A172 (cell line): Measurements from ENCODE around the genes CHEK2 and CCDC117.

DNA sequence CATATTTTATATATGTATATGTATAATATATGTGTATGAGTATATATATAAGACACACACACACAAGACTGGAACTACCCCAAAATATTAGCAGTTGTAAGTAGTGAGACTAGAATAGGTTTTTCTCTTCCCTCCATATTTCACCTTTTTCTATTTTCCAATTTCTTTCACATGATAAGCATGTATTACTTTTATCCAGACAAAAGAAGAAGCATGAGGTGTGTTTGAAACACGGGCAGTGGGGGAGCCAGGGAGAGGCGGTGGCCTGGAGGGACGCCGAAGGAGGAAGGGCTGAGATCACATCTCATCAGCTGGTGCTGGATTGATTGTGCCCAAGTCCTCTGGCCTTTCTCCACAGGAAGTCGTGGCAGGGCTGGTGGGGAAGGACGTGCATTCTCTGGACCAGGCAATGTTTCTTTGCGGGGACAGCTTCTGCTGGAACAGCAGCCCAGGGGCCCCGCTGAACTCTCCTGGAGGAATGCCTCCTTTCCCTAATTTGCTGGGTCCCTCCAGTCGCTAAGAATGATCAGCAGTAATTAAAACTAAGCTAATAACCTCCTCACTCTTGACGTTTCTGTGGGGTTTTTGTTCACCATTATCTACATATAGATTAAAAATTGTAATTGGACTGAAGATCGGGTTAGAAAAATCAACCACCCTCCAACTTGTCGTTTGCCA, 118.5 kb downstream of the CRYBA4 start:
- RAMPAGE, long total RNA = no peak

- RAMPAGE, long total RNA = no peak
These were observed 143.0 kb downstream of the CRYBA4 start for GRCh38 chr22:26764819-26765188.

DNA sequence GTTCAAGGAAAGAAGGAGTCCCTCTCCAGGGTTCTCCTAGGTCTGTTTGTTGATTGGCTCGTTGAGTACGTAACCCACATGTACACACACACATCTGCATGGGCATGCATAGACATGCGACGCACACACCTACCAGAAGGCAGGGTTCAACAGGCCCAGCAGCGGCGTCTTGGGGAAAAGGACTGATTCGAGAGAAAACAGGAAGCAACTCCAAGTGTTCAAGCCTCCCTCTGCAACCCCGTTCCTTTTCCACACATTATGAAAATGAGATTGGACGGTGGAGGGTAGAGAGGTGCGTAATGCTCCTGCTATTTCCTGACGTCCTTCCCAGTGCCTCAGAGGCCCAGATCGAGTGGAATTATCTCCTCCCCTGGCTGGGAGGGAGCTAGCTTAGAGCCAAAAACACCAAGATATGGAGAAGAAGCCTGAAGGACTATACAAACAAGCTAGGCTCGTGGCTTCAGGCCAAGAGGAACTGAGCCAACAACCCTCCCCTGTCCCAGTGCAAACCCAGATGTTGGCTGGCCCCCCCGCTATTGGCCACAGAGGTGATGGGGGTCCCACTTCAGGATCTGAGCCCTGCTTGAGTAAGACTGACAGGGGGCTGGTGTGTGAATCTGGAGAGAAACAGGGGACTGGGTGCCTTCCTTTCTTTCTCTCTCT, 289.2 kb downstream of the MN1 start:
- RAMPAGE, long total RNA = no peak

DNA sequence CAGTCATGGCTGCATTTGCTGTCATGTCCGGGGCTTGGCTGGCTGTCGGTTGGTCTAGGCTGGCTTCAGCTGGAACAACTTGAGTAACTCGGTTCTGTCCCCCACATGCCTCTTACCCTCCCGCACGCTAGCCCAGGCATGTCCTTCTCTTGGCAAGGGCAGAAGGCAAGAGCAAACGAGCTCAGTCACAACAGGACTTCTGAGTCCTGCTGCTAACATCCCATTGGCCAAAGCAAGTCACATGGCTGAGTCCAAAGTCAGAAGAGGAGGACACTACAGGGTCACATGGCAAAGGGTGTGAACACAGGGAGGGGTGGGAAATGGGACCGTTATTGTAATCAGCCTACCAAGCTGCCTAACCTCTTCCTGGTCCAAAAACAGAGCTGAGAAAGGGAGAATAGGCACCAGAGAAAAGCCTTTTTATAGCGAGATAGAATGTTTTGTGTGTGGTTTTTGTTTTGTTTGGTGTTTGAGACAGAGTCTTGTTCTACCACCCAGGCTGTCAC, 81.9 kb downstream of the MN1 start:
- RAMPAGE, long total RNA = no peak

DNA sequence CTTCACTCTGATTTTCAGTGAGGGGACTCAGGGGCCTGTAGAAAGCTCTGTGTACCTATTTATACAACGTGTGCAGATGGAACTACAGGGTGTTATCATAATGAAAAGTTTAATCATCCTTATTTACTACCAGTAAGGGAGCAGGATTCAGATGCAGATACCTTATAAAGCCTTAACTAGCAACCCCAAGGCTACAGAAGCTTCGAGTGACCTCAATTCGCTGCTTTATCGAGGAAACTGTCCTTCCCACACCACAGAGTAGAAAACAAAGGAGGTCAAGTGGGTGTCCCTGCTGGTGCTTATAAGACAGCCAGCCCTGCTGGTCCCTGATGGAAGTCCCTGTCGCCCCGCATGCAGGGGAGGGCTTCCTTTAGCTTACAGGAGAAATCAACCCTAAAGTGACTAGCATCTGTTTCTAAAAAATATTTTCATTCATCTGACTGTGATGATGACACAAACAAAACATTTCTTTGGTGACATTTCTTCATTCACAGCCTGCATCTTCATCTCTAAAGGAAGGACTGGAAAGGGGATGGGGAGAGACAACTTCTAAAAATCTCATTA, 7.3 kb downstream of the MN1 start:
- RAMPAGE, long total RNA = no peak

- RAMPAGE, long total RNA = no peak
These were observed 1.9 kb downstream of the MN1 start for GRCh38 chr22:27799630-27800158.

GRCh38 chr22:27801274-27801671, 283 bp downstream of the MN1 start:
- RAMPAGE, long total RNA = no peak

DNA sequence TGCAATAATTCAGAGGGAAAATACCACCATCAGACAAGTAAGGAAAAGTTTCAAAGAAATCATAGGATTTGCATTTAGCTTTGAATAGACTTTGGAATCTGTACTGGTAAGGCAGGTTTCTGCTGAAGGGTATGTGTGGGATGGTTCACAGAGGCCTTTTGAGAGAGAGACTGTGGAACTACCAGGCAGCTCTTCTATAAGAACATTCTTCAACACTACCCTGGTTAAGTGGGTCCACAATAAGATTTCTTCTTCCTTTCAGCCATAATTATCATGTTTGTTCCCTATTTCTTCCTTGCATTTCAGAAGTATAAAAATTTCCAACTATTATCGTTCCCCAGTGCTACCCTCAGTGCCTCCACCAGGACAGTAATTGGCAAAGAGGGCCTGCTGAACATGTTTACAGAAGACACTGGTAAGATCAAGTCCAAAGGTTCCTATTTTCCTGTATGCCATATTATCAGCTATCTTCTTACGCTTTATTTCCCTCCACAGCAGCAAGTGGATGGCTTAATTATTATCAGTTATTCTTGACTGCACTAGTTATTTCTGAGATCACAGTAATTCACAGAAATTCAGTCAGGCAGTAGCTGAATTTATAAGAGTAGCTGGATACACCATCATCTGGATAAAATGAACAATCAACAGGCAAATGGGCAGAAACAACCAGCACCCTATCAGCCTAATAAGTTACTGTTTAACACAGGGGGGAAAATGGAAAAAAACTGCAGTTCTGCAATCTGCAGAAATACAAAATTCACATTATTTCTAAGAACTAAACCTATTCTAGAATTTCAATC, 48.5 kb downstream of the PITPNB start:
- RAMPAGE, long total RNA = no peak

DNA sequence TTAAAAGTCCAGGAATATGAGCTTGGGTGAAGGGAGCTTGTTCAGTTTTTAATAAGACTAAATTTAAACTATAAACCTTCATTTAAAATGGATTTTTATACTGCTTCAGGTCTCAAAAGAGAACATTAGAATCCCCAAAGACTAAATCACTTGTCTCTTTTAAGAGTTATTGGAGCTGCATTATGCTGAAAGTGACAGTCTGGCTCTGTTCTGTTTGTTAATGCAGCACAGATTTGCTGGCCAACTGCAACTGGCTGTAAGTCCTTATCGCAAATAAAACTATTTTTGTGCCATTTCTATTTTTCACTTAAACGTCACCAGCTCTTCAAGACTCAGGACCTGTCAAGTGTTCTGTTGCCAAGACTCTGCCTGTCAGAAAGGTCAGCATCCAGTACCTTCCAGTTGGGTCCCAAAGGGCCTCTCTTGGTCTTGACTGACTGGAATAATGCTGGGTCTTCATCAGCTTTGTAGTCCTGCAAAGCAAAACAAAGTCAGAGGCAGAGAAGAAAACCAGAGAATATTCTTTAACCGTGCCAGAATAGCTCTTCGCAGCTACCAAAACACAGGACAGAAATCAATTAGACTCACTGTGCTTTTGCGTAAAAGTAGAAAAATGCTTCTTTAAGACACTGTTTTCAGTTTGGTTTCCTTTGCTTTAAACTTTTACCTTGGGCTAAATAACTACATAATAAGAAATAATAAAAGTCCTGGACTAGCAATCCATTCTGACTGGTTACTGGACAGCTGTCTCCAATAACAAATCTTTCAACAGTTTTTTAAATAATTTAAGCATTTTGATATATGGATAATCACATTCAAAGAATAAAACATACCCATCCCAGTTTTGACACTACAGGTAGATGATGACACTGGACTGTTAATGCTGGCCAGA, 45.5 kb downstream of the PITPNB start:
- RAMPAGE, long total RNA = no peak

- RAMPAGE, long total RNA = no peak
These were observed 602 bp downstream of the PITPNB start for GRCh38 chr22:27918255-27919053.

DNA sequence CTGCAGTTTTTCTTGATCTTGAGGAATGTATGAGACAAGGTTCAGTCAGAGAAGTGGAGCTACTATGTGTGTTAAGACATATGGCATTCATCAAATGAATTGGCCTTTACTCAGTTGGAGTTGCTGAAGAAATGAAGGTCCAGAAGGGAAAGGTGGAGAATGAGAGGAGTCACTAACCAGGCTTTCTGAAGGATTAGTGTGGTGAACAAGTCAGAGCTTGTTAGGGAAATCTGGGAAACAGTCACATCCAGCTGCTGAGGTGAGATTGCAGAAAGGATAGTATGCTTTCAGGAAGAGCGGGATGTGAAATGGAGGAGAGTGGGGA, 11.3 kb upstream of the PITPNB start:
- RAMPAGE, long total RNA = no peak

GRCh38 chr22:28255328-28255686, 336.3 kb upstream of the PITPNB start:
- RAMPAGE, long total RNA = no peak

- RAMPAGE, long total RNA = no peak
These were observed 98.4 kb downstream of the TTC28 start for GRCh38 chr22:28581201-28581665.

DNA sequence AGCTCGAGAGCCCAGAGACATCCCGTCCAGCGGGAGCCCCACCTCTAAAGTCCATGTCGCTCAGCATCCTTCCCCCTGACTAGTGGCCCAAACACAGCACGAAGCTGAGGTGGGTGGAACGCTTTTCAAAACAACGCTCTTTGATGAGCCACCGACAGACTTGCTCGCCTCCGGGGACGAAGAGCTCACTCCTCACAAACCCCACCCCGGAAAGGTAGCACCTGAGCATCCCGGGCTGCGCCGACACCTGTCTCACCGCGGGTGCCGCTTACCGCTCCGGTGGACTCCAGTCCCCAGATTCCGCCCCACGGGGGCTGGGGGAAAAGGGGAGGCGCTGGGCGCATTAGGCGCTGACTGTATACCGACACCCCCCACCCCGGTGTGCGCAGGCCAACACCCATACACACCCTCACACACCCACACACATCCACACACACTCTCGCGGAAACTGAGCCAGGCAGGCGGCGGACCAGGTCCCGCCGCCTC, 603 bp downstream of the TTC28 start:
- RAMPAGE, long total RNA = no peak

- RAMPAGE, long total RNA = no peak
These were observed at the start of gene CHEK2 for GRCh38 chr22:28741491-28741890. TSS of gene CHEK2 (minus strand) at chr22:28741820.

GRCh38 chr22:28772499-28773207, at the start of gene CCDC117:
TSS of gene CCDC117 (plus strand) at chr22:28772695.
- RAMPAGE, long total RNA = no peak

DNA sequence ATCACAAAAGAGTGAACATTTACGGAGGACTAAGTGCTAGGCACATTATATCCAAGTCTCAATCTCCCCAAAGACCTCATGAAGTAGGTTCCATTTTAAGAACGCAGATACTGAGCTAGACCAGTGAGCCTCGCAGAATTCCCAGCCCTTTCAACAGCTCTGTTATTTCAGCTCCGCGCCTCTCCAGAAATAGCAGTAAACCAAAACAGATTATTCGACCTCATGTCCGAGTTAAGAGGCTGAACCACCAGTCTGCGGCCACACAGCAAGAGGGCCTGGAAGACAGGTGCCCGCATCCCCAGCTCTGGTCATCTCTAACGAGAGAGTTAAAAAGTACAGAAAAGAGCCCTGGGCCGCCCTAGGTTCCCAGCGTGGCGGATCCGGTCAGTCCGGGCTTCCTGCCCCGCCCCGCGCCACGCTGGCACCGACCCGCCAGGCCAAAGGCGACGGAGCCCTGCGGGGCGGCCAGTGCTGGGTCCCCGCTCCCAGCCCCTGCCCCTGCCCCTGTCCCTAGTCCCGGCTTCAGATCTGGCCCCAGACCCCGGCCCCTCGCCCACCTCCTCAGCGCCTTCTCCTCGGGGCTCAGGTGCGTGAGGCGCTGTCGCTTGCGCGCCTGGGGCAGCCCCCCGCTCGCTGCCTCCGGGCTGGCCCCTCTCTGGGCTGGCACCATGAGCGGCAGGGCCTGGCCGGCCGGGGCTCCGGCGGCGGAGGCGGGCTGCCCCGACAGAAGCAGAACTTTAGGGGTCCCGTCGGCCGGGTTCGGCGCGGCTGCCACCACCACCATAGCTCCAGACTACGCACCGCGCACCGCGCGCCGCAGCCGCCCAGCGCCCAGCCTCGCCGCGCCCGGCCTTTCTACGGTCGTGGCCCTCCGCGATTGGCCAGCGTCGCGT, 27.5 kb downstream of the CCDC117 start:
- RAMPAGE, long total RNA = no peak

GRCh38 chr22:28882338-28883040, 883 bp upstream of the ZNRF3 start:
- RAMPAGE, long total RNA = no peak

DNA sequence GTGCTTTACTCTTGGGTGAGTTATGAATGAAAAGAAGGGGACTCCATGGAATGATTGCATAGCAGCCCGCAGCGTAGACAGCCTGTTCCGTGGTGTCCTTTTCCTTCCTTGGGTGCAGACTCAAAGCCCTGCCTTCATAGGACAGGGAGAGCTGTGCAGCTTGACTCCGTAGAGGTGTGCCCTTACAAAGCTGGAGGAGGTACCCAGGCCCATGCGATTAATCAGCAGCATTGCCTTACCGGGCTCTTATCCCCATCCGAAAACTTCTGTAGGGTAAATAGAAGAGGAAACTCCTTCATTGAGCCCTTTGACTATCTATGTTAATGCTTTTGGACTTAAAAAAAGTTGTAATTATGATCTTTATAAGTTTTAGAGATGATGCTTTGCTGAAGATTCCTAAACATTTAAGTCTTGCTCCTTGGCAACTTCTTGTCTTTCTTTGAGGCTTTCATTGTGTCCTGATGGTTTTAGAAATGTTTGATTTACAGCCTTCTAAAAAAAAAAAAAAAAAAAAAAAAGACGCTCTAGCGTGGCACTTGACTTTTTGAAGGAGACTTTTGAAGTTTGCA, 1.8 kb downstream of the ZNRF3 start:
- RAMPAGE, long total RNA = no peak

GRCh38 chr22:29044685-29045201, 16.9 kb downstream of the C22orf31 start:
- RAMPAGE, long total RNA = no peak